Bronchus fibroblast of lung (primary cell): ENCODE measurements around the gene SFTPA2.

GRCh38 chr10:79391487-79392685 lies 44.6 kb downstream of the PPIF start:
- RAMPAGE, long total RNA = no peak

DNA sequence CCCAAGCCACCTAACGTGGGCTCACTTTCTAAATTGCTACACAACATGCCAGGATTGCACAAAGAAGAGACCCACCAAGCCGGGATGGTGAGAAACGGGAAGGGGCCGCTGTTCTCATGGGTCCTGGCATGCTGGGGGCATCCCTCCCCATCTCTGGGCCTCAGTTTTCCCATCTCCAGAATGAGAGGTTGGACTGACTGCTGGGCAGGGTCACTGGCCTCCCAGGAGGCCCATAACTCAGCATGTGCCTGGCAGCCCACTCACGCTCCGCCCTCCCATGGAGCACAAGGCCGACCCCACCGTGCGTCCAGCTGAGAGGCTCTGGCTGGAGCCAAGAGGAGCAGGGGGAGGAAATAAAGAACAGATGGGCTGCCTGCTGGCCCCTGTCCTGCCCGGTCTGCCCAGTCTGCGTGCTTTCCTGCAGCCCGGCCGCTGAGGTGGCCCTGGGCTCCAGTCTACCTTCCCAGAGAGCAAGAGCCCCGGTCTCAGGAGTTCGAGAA lies 43.9 kb downstream of the ZCCHC24 start:
- RAMPAGE, long total RNA = no peak

- RAMPAGE, long total RNA = no peak
These were observed at the start of gene SFTPA2 for GRCh38 chr10:79560185-79560677. SFTPA2 (minus strand) TSS chr10:79560407.

DNA sequence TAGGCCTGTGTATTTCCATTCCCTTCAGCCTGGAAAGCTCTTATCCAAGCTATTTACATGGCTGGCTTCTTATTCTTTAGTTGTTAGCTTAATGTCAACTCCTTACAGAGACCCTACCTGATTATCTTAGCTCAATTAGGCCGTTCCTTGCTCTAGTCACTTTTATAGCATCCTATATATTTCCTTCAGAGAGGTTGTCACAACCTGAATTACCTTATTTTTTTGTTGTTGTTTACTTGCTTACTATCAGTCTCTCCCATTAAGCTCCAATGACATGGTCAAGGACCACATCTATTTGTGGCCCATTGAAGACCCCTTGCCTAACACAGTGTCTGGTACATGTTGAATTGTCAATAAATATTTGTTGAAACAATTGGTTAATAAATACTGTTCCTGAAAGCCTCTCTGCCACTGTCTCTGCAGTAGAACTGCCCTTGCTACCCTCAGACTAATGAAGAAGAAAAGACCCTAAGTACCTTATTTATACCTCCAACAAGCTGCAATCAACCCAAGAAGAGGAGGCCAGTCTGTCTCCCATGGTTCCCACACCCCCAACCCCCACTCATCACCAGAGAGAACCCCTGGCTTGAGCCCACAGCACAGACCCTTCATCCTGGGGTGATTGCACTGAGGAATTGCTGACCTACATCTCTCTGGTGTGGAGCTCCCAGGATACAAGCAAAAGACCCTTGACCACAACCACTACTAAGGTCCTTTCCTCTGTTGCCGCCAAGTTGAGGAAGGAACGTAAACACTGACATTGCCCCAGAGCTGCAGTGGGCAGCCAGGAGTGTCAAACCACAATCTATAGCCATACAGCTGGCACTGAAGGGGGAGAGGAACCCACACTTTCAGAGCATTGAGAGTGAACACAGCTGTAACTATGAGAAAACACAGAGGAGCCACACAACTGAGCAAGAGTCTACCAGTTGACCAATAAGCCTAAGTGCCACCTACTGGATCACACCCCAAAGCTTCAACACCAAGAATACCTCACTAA lies 45.2 kb downstream of the NUTM2B start:
- RAMPAGE, long total RNA = no peak

DNA sequence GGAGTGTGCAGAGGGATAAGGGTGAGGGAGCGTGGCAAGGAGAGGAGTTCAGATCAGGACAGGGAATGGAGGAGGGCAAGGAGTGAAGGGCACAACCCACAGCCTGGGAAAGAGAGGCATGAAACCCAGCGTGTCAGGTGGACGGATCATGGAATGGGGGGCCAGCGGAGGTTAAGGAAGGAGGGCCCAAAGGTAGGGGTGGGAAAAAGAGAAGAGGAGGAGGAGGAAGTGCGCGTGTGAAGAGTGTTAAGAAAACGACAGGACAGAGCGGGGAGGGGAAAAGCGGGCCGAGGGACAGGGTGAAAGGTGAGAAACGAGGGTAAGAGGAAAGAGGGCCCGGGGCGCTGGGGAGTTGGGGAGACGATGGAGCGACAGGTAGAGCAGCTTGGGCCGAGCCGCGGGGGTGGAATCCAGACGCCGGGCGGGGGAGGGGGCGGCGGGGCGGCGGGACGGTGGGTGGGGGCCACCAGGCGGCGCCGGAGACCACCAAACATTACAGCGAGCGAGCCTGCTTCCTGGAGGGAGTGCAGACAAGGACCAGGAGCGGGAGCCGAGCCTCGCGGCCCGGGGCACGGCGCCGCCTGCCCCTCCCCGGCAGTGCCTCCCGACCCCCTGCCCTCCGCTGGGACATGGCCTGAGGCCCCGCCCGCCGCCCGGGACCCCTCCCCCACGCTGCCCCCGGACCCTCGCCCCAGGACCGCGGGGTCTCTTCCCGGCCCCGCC lies 1.0 kb upstream of the NUTM2E start:
- RAMPAGE, long total RNA = no peak

- RAMPAGE, long total RNA = no peak
These were observed 13.4 kb downstream of the PLAC9 start for GRCh38 chr10:80145522-80146741.

DNA sequence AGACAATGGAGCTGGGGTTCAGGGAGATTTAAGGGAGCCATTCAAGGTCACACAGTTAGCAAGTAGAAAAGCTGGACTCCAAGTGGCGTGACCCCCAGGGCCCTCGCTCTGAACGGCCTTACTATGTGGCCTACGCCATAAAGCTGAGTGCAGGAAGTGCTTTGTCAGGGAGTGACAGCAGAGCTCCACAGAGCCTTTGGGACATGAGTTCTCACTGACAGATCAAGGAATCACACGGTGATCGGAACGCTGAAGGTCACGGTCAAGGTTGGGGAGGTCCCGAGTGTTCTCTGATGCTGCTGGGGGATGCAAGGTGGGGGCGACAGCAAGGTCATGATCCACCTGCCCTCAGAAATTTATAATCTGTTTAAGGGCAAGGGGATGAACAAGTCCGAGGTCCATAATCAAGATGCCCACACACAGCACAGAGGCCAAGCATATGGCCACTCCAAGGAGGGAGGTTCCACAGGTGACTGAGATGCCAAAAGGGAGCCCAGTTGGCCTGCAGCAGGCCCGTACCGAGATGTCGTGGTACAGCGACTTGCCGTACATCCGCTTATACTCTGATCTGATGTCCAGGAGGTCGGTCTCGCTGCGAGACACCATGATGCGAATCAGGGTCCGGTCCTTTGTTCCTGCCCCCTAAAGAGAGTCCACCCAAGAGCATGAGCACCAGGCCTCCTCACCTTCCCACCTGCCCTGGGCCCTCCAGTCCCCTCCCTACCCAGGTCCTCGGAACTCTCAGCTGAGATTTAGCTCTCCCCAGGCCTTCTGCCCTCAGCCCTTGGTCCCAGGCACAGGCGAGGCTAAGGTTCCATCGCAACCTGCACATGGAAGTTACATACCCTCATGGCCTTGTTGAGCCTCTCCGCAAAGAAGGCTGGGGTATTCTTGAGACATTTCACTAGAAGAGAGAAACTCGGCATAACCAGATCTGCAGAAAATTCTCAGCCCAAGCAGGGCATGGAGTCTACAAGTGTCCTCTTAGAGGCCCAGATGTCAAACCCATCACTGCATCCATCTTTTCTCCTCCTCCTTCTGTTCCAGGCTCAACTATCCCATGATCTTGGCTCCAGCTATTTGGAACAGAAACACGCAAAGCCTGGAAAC lies 24.9 kb downstream of the PLAC9 start:
- RAMPAGE, long total RNA = no peak

GRCh38 chr10:80176279-80176651 lies 29.1 kb downstream of the ANXA11 start:
- RAMPAGE, long total RNA = no peak

GRCh38 chr10:80176998-80177787 lies 28.1 kb downstream of the ANXA11 start:
- RAMPAGE, long total RNA = no peak

DNA sequence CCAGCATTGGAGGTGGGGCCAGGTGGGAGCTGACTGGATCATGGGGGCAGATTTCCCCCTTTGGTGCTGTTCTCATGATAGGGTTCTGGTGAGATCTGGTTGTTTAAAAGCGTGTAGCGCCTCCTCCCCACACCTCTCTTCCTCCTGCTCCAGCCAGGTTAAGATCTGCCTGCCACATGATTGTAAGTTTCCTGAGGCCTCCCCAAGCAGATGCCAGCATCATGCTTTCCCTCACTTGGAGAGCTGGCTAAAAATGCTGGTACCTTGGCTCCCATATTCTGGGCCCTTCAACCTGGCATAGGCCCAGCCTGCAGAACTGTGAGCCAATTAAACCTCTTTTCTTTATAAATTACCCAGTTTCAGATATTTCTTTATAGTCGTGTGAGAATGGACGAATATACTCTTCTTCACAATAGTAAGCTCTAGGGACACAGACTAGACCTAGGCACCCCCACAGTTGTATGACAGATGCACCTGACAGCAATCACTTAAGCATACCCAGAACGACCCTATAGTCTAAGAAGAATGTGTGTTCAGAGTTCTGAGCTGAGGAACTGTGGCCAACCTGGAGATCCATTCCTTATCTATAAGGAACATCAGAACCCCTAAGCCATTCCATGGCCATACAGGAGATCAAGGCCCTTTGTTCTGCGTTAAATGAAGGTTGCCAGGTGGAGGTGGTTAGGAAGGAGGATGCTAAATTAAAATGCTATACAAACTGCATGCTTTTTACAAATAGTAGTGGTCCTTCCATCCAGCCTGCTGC lies 26.1 kb downstream of the ANXA11 start:
- RAMPAGE, long total RNA = no peak

- RAMPAGE, long total RNA = no peak
These were observed 18.0 kb downstream of the ANXA11 start for GRCh38 chr10:80187332-80187814.

DNA sequence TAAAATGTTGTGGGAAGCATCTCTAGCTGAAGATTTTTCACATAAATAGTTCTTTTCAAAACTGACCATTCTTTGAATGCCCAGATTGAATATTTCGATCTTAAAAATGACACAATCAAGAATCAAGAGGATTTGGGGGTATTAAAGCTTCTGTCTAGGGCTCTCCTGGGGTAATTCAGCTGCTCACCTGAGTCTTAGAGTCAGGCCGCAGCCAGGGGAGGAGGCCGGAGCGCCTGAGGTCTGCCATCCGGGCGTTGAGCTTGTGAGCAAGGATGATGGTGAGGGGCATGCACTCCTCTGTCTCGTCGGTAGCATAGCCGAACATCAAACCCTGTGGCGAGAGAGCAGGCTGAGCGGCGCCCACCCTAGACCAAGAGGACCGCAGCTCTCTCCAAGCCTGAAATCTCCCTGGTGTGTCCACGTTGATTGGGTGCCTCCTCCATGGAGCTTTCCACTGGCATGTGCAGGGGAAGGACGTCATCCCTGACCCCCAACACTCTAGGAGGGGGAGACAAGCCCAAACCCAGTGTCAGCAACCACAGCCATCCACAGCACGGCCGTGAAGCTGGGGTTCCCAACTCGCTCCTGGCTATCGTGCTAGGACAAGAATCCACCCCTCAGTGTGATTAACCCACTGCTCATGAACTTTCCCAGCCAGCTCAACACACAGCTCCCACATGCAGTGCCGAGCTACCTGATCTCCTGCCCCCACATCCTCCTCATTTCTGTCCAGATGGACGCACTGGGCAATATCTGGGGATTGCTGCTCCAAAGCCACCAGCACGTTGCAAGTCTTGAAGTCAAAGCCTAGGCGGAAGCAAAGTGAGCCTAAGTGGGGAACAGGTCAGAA lies 9.2 kb downstream of the MAT1A start:
- RAMPAGE, long total RNA = no peak

- RAMPAGE, long total RNA = no peak
These were observed 3.2 kb upstream of the MAT1A start for GRCh38 chr10:80292604-80293087.

GRCh38 chr10:80333901-80334314 lies 22.6 kb downstream of the DYDC1 start:
- RAMPAGE, long total RNA = no peak

DNA sequence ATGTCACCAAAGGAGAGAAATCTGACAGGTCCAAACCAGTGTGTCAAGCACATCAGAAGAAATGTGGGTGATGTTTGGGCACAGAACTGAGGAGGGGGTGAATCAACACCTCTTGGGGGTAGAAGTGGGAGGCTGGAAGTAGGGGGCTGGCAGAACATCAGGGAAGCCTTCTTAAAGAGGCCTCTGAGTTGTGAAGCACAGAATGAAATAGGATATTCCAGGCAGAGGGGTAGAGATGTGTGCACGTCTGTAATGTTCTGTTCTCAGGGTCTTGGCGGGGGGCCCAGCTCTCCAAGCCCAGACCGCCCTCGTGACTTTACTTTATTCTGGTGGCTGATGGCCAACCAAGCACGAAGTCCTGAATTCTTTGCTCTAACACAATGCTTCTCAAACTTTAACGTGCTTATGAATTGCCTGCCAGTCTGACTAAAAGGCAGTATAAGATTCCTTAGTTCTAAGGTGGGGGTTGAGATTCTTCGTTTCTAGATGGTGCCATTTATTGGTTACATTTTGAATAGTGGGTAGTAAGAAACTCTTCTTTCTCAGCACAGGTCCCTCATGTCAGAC lies 8.1 kb downstream of the PRXL2A start:
- RAMPAGE, long total RNA = no peak

DNA sequence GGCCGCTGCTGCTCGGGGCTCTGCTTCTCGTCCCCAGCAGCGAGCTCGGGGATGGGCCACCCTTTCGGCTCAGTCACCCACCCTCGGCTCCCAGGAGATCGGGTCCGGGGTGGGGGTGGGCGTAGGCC lies 492 bp downstream of the TSPAN14 start:
- RAMPAGE, long total RNA = no peak

GRCh38 chr10:80460683-80461475 lies 6.8 kb downstream of the TSPAN14 start:
- RAMPAGE, long total RNA = no peak

DNA sequence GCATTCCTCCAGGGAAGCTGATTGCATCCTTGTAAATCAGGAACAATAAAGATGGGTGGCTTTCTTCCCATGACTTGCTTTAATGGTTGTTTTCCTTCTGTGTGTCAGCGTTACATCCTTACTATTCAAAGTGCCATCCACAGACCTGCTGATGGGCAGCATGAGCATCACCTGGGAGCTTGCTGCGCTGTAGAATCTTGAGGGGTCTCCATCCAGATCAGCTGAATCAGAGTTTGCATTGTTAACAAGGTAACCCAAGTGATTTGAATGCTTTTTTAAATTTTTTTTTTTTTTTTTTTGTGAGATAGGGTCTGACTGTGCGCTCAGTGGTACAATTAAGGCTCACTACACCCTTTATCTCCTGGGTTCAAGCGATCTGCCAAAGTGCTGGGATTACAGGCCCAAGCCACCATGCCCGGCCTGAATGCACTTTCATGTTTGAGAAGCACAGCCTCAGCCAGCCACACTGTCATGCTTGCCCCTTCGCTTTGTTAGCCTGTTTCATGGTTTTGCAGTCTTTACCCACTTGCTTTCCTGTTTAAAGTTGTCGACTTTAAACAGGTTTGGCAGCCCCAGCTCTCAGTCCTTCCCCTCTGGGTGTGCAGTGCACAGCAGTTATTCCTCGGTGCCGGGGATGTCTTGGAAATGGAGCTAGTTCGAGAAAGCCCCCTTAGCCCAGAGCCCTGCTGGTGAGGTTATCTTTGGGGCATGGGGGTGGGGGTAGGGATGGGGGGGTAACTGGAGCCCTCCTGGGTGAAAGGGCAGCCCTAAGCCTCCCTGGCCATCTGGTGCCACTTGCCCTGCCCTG lies 14.5 kb downstream of the TSPAN14 start:
- RAMPAGE, long total RNA = no peak

DNA sequence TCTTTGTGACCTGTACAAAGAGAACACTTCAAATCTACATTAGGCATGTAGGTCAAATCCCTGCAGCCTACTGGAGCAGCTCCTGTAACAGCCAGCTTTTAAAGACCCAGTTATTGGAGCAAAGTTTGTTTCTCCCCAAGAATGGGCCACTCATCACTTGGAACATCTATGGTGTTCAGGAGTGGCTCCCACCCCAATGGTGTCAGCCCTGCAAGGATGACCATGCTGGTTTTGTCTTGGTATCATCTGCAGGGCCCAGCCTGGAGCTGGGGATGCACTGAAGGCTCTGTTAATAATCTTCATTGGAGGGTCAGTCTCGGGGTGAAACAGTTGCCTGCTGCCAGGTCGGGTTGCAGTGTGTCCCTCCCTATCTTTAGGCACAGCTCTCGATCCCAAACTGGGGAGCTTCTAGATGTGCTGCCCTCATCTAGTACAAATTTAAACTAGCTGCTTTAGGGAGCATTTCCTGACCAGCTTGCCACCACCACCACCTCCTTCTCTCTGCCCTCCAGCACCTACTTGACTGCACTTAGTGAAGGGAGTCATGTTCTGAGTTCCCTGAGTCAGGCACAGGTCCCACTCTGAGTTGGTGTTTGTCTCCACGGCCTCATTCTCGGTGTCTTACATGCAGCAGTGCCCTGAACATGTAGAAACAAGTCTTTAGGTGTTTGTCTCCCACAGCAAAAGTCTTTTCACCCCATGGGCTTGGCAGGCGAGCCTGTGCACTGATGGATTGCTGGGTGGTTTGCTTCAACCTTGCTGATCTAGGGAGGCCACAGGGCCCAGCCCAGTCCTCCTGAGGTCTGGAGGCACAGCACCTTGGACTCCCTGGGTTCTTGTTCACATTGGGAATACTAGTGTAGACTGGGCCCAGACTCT lies 16.7 kb downstream of the TSPAN14 start:
- RAMPAGE, long total RNA = no peak

GRCh38 chr10:80498643-80499528 lies 38.8 kb upstream of the SH2D4B start:
- RAMPAGE, long total RNA = no peak